HT1080 (cell line): ENCODE measurements around a stretch of chr16.

DNA sequence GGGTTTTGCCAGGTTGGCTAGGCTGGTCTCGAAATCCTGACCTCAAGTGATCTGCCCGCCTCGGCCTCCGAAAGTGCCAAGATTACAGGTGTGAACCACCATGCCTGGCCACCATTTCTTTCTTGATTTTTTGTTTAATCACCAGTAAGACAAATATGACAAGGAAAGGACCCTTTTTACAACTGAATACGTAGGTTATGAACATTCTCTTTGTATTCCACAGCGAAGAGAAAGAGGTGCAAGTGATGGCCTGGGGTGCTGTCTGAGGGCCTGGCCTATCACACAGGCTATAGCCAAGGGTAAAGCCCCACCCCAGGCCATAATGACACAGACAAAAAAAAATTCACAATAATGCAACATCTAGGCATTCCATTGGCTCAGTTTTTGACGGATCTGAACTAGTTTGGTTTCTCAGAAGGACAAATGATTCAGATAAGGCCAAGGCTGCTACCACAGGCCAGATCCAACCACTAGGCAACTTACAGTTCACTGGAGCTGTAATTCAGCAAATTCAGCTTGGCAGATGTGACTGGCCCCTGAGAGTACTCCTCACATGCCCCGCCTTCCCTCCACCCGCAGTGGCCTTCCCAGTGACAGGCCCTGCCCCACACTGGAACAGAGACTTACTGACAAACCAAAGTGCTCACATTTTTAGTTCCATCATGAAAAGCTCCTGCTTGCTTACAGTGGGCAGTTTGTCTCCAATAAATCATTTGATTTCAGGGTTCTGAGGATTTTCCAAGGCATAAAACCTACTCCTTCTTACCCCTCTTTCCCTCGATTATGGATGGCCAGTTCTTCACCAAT is 53.0 kb upstream of the BCAR1 start:
RAMPAGE:
- cytosol, long total RNA, result no peak
- long total RNA, result no peak
- nucleus, long total RNA, result no peak

DNA sequence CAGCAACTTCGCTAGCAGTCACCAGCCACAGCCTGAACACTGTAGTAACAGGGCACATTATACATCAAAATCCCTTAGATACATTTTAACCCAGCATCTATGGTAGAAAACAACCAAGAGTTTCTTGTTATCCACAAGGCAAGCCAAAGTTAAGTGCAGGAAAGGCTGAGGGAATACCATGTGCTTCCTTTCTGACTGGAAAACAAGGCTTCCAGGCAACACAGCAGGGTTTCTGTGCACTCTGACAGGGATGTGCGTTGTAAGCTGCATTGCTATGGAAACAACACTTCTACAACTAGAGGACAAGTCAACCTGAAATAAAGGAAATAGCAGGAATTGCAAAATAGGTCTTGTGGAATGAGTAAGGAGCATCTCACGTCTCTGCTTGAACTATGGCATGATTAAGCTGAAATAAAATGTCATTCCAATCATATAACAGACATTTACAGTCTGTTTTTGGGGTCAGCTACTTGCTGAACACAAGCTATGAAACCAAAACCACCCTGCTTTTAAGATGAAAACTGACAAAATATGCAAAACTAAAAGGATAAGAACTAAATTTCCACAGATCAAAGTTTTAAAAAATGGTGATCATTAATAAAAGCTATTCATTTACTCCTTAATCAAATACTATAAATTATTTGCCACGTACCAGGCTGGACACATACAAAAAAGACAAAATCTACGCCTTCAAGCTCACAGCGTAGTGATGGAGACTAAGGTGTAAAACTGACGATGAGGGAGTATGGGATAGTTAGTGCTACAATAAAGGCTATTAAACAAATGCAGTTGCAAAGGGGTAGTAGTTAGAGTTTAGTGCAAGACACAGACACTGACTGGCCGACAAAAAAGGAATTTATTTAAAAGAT is 55.2 kb downstream of the CFDP1 start:
RAMPAGE:
- cytosol, long total RNA, result no peak
- long total RNA, result no peak
- nucleus, long total RNA, result no peak

RAMPAGE:
- cytosol, long total RNA, result no peak
- long total RNA, result no peak
- nucleus, long total RNA, result no peak
These were observed 1.6 kb downstream of the TMEM170A start for GRCh38 chr16:75462848-75463290.

RAMPAGE:
- cytosol, long total RNA, result no peak
- long total RNA, result no peak
- nucleus, long total RNA, result no peak
These were observed 27.7 kb downstream of the GABARAPL2 start for GRCh38 chr16:75593817-75594434.

GRCh38 chr16:77640885-77641084 is 81.5 kb upstream of the NUDT7 start:
RAMPAGE:
- cytosol, long total RNA, result no peak
- long total RNA, result no peak
- nucleus, long total RNA, result no peak

RAMPAGE:
- cytosol, long total RNA, result no peak
- long total RNA, result no peak
- nucleus, long total RNA, result no peak
These were observed 177.9 kb downstream of the WWOX start for GRCh38 chr16:78277287-78277861.

GRCh38 chr16:78502705-78503369 is 403.4 kb downstream of the WWOX start:
RAMPAGE:
- cytosol, long total RNA, result no peak
- long total RNA, result no peak
- nucleus, long total RNA, result no peak

DNA sequence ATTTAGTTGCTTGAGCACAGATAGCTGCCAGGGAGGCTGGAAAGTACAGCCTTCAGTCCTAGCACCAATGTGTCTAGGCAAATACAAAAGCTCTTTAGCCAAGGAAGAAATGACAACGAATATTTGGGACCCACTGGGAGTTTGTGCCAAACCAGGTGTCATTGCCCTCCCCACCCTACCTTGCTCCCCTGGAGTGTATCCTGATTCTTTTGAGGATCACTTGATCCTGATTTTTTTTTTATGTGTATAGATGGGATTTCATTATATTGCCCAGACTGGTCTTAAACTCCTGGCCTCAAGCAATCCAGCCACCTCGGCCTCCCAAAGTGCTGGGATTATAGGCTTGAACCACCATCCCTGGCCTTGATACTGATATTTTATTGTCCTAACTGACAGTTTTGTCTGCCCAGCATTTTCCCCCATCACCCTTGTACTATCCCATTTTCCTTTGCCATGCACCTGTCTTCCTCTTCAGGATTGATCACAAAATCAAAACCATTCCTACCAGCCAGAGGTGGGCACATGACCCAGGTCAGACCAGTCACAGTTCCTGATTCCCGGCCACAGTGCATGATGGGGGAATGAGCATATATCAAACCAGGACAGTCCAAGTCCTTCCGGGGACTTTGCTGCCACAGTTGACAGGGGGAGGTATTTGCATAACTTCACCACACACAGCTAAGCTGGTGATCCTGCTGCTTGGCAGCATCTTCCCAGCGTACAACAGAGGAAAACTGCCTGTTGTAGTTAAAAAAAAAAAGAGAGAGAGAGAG is 493.7 kb downstream of the WWOX start:
RAMPAGE:
- cytosol, long total RNA, result no peak
- long total RNA, result no peak
- nucleus, long total RNA, result no peak

RAMPAGE:
- cytosol, long total RNA, result no peak
- long total RNA, result no peak
- nucleus, long total RNA, result no peak
These were observed 508.9 kb downstream of the WWOX start for GRCh38 chr16:78608275-78608751.

DNA sequence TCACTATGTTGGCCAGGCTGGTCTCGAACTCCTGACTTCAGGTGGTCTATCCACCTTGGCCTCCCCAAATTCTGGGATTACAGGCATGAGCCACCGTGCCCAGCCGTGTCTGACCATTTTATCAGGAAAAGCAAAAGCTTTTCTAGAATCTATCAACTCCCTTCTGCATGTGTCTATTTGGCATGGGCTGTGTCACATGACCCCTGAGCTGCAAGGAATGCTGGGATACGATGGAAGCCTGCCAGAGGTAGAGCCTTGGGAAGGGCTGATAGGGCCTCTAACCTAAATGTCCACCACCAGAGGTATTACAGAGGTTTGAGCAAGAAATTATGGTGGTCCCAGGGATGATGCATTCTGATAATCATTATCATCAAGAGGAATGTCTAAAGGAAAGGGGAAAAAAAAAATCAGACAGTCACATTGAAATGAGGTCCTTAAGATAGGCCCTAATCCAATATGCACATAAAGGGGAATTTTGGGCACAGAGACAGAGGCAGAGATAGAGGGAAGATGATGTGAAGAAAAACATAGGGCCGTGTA is 616.3 kb downstream of the WWOX start:
RAMPAGE:
- cytosol, long total RNA, result no peak
- long total RNA, result no peak
- nucleus, long total RNA, result no peak

GRCh38 chr16:78749606-78750067 is 650.2 kb downstream of the WWOX start:
RAMPAGE:
- cytosol, long total RNA, result no peak
- long total RNA, result no peak
- nucleus, long total RNA, result no peak

DNA sequence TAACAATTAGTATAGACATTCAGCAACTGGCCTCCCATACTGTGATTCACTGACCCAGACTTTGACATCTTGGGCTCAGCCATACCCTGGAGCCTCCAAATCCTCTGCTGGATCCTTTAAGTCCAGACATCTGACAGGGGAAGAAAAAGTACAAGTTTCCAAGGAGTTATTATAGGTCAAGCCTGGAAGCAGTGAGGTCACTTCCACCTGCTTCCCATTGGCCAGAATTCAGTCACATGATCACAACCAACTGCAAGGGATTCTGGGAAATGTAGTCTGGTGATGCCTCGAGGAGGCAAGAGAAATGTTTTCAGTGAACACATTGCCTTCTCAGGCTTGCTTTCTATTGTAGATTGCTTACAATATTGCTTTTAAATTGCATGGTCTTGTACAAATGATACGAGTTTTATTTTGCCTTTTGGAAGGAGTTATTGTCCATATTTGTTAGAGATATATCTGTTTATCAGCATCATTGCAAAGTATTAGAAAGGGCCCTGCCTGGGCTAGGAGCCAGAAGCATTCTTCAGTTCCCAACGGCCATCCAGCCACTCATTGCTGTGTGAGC is 696.8 kb downstream of the WWOX start:
RAMPAGE:
- cytosol, long total RNA, result no peak
- long total RNA, result no peak
- nucleus, long total RNA, result no peak

GRCh38 chr16:78895687-78896106 is 704.8 kb downstream of the MAF start:
RAMPAGE:
- cytosol, long total RNA, result no peak
- long total RNA, result no peak
- nucleus, long total RNA, result no peak

DNA sequence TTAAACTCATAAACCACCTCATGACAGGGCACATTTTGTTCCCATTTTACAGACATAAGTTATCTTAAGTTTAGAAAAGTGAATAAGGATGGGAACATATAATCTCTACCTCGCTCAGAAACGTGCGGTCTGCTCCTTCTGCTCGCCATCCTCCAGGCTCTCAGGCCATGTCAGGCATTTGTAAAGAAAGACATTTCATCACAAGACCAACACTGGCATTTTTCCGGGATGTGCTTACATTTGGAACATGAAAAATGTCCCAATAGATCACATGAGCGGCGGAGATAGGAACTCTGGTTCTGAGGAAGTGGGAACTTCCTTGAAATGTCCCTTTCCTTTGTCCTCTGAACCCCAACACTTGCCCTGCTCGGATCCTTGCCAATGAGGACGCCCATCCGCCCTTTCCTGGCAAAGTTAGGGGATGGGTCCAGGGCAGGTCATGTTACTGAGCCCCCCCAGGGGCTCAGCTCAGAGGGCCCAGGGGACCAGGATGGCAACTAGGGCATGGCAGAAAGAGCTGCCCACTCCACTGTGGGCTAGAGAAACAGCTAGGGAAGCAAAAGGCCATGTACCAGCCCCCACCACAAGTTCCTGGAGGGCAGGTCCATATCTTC is 130.5 kb downstream of the MAF start:
RAMPAGE:
- cytosol, long total RNA, result no peak
- long total RNA, result no peak
- nucleus, long total RNA, result no peak

RAMPAGE:
- cytosol, long total RNA, result no peak
- long total RNA, result no peak
- nucleus, long total RNA, result no peak
These were observed 5.5 kb upstream of the MAF start for GRCh38 chr16:79606024-79606395.

DNA sequence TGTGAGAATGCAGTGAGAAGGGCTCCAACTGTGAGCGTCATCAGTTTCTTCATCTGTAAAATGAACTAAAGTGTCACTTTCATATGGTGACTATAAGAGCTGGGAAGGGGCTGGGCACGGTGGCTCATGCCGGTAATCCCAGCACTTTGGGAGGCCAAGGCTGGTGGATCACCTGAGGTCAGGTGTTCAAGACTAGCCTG is 455.9 kb upstream of the MAF start:
RAMPAGE:
- cytosol, long total RNA, result no peak
- long total RNA, result no peak
- nucleus, long total RNA, result no peak

RAMPAGE:
- cytosol, long total RNA, result no peak
- long total RNA, result no peak
- nucleus, long total RNA, result no peak
These were observed 6.5 kb downstream of the ATMIN start for GRCh38 chr16:81042050-81042725.

GRCh38 chr16:81266648-81266909 is 28.1 kb downstream of the BCO1 start:
RAMPAGE:
- cytosol, long total RNA, result no peak
- long total RNA, result no peak
- nucleus, long total RNA, result no peak

GRCh38 chr16:81266910-81267170 is 28.4 kb downstream of the BCO1 start:
RAMPAGE:
- cytosol, long total RNA, result no peak
- long total RNA, result no peak
- nucleus, long total RNA, result no peak

RAMPAGE:
- cytosol, long total RNA, result no peak
- long total RNA, result no peak
- nucleus, long total RNA, result no peak
These were observed 41.1 kb upstream of the CMIP start for GRCh38 chr16:81403329-81404010.